BJ (cell line): ENCODE measurements around the genes GPR84, NEUROD4, OR9K2, OR6C3, OR6C2 and ITGA7.

DNA sequence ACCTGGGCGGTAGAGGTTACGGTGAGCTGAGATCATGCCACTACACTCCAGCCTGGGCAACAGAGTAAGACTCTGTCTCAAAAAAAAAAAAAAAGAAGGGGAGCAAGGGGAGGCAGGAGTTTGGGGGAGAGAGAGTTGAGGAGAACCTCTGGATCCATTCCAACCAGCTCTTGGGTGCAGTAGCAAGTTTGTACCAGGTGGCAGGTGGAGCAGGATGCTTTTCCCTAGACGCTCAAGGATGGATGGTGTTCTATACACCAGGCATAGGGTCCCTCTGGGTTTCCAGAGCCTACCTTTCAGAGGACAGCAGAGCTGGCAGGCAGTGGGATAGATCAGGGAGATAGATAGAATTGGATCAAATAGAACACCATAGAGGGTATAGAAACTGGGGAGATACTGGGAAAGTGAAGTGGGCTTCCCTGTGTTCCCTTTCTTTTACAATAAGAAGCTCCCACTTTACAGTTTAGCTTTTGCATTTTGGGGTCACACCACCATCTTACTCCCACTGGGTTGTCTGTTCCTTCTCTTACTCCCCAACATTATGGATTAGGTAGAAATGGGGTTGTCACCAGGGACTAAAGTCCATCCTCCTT is 1.7 kb downstream of the NFE2 start:
- CAGE, long polyA plus RNA = no peak
- RRBS = no CpG with 5 or more reads among the region's 3 CpGs

GRCh38 chr12:54364332-54364985 is at the start of gene GPR84:
GPR84 (minus strand) TSS chr12:54364486.
- CAGE, long polyA plus RNA = no peak
- RRBS = no CpG with 5 or more reads among the region's 5 CpGs

DNA sequence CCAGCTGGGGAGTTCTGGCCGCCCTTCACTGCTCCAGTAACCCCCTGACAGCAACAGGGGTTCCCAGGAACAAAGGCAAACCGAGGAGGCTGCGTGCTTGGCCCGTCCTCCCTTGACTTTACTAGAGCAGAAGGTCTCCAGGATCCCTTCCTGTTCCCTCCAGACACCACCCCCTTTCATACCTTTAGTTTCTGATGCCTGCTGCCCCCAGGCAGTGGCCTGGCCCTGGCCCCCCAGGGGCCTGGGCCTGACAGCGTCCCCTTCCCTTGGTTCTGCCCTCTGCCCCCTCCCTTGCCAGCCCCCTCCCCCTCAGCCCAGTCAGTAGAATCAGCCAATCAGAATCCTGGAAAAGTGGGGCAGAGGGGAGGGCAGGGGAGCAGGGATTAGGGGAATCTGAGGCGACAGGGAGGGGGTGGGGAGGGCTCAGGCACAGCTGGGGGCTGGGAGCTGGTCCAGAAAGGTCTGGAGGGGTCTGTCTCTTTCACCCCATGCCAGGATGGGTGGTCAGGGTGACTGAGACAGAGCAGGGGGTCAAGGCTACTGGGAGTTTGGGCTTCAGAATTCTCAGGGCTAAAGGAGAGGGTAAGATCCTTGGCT is 1.1 kb upstream of the ZNF385A start:
- CAGE, long polyA plus RNA = no peak
- RRBS = no CpG with 5 or more reads among the region's 6 CpGs

DNA sequence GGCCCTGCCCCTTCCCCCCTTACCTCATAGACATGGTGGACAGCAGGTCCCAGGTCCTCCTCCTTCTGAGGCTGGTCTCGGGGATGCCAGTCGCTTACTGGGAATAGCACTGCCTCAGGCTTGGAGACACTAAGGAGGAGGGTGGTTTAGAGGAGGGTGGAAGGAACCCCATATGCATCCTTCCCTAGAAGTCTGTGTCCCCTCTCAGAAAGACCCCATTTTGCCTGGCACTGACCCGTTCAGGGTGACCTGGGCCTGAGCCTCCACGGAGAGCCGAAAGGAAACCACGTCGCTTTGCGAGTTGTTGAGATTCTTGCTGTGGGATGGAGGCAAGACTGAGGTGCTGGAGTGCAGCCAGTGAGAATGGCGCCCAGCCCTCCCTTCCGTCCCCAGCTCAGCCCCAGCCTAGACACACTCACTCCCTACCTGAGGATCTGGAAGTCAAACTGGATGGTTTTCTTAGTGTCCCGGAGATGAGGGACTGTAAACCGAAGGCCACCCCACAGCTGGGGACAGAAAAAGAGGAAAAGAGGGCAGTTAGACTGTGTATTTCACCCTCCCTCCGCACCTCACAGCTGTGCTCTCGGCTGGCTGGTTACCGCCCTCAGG is 16.9 kb upstream of the ZNF385A start:
- CAGE, long polyA plus RNA = no peak
- RRBS = no CpG with 5 or more reads among the region's 15 CpGs

- CAGE, long polyA plus RNA = no peak
- RRBS = no CpG with 5 or more reads among the region's 12 CpGs
Measured at GRCh38 chr12:54411332-54412349, 7.4 kb downstream of the ITGA5 start.

GRCh38 chr12:54412350-54412765 is 6.7 kb downstream of the ITGA5 start:
- CAGE, long polyA plus RNA = no peak
- RRBS = 15% methylated on average over 2 of the region's 4 CpGs

GRCh38 chr12:54415165-54415995 is 3.7 kb downstream of the ITGA5 start:
- CAGE, long polyA plus RNA = no peak
- RRBS = no CpG with 5 or more reads among the region's 4 CpGs

GRCh38 chr12:54417990-54418726 is 908 bp downstream of the ITGA5 start:
- CAGE, long polyA plus RNA = no peak
- RRBS = 2% methylated on average over 7 of the region's 37 CpGs

GRCh38 chr12:54431898-54432856 is 13.1 kb upstream of the ITGA5 start:
- CAGE, long polyA plus RNA = no peak
- RRBS = no CpG with 5 or more reads among the region's 9 CpGs

DNA sequence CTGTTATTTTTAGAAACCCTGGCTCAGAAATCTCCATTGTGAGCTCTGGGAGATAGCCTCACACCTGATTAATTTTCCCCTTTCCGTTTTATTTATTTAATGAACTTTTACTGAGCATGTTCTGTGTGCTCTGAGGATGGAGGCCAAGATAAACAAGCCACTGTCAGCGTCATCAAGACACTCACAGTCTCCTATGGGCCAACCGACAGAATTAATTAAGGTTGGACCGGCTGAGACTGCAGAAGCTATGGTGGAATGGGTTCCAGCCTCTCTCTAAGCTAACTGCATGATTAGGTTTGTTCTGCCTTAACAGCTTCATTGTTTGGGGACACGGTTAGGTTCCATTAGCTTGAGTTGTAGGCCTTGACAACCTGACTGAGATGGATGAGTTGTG is 13.6 kb downstream of the PDE1B start:
- CAGE, long polyA plus RNA = no peak
- RRBS = no CpG with 5 or more reads among the region's 5 CpGs

GRCh38 chr12:55019486-55020227 is at the start of gene NEUROD4:
NEUROD4 (plus strand) TSS chr12:55019974.
- CAGE, long polyA plus RNA = no peak
- RRBS = 2% methylated on average over 2 of the region's 21 CpGs

DNA sequence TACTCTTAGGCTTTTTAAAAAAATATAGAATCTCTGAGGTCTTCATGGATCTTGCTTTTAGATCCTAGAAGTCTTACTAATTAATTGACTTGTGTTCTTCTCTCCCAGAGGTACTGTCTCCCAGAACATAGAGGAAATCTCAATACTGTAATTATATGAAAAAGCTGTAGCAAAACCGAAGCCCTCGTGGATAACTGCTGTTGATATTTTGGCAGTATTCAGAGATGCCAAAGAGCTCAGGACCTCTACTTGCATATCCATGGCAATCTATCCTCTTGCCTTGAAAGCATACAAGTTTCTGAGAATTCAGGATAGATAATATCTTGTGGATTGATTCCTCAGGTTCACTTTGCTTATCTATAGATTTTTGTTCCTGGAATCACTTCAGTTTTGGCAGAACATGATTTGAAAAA is at the start of gene OR9K2:
OR9K2 (plus strand) TSS at position 232 of the 413 bp plus-strand sequence.
- CAGE, long polyA plus RNA = no peak
- RRBS = no CpG with 5 or more reads among the region's 2 CpGs

- CAGE, long polyA plus RNA = no peak
- RRBS = no CpG with 5 or more reads among the region's 24 CpGs
Measured at GRCh38 chr12:55166773-55167515, 40.7 kb downstream of the OR9K2 start.

DNA sequence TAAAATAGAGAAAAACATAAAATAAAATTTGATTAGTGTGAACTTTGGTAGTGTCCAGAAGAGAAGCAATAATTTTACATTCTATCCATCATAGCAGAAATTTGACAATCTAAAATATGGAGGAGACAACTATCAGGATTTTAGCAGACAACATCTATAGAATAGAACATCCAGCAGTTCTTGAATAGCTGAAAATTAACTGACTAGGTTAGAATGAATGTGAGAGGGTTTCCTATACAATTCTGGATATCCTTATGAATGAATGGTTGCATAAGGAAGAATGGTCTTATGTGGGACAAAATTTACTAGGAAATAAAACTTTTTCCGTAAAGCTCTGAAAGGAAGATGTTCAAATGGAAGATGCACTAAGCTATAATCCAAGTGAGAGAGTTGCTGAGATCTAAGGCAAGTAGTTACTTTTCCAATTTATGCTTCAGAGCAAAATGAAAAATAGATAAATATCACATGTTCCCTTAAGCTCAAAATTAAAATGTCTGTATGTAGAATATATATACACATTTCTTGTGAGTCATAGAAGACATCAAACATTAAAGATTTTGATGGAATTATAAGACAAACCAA is at the start of gene OR6C3:
OR6C3 (plus strand) TSS at position 344 of the 582 bp plus-strand sequence.
- CAGE, long polyA plus RNA = no peak
- RRBS = no CpG with 5 or more reads among the region's 1 CpG

GRCh38 chr12:55443914-55444341 is at the start of gene OR6C2:
OR6C2 (plus strand) TSS chr12:55444076.
- CAGE, long polyA plus RNA = no peak
- RRBS = no CpG with 5 or more reads among the region's 3 CpGs

DNA sequence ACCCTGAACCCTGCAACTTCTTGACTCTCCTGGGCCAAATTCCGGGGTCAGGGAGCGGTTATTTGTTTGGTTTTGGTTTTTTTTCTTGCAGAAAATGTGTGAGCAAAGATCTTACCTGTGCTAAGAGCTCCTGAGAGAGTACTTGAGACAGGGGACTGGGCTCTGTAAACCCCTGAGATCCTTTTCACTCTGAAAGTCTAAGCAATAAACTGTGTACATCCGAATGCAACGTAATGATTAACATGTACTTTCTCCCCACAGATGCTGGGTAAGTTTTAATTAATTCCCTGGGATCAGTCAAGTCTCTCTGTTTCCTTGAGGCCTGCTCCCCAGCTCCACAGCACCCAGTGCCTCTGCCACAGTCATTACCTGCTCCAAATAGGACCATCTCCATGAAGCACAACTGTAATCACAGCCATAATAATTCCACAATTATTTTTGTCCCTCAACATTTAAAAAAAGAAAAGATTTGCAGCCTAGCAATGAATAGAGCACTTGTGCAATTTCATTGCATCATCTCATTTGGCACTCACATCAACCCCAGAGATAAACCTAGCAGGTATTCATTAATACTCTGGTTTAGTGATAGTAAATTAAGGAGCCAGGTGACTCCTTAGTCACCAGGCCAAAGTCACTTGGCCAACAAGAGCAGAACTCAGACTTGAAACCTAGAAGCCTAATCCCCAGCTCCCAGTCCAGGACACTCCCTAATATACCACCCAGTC is 21.7 kb downstream of the OR10P1 start:
- CAGE, long polyA plus RNA = no peak
- RRBS = no CpG with 5 or more reads among the region's 4 CpGs

DNA sequence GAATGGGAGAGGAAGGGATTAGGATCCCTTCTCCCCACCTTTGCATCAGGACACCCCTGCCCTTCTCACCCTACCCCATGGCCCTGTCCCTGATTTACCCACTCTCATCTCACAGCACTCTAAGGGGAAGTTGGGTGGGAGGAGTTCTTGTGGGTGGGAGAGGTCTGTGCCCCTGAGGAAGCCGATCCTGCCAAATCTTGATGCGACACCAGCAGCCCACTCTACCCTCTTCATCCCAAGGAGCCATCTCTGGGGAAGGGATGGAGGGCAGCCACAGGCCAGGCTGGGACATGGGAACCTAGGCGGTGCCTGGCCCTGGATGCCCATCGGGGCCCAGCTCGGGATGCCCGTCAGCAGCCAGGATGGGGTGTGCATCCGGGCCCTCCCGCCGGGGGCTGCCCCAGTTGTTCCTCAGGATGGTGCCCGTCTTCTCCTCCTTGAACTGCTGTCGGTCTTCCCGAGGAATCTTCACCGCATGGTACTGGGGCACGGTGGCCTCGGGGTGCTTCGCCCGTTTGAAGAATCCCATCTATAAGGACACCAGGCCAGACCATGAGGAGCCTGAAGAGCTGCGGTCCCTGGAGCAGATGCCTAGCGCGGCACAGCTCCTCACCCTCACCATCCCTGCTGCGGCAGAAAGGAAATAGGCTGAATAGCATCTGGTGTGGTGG is 3.4 kb downstream of the METTL7B start:
- CAGE, long polyA plus RNA = no peak
- RRBS = no CpG with 5 or more reads among the region's 21 CpGs

DNA sequence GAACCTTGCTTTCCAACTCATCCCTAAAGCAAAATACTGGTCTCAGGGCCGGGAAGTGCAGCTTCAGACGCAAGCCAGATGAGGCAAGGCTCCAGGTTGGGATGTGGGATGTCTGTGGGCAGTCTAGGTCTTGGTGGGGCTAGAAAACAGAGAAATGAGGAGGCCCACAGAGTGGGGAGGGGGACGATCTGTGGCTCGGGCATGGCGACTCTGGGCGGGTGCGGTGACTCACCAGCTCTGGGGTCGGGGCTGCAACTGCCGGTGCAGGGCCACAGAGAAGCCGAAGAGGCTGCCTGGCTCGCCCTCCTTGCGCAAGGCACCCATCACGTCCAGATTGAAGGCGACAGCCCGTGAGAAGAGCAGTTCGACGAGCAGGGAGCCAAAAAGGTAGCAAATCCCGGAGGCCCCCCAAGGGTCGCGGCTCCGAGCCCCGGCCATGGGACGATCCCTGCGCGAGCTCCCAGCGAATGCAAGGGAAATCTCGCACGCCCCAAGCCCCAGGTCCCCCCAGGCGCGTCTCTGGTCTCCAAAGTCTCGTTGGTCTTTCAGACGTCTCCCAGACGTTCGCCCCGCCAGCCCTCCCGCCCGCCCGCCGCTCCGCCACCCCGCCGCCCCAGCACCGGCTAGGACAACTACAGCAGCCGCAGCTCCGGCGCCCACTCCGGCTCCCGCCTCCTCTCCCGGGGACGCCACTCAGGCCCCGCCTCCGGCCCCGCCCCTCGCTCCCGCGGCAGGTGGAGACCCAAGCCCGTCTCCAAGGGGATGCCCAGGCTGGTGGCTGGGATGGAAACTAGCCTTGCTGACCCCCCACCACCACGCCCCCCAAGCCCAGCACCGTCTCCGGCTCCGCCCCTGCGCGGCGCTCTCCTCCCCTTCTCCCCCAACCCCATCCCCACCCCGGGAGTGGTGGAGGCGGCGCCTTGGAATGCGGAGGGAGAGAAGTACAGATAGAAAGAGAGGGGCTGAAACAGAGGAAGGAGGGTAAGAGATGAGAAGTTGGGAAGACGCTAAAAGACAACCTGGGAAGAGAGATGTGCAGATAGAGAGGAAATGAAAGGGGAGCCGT is at the start of gene ITGA7:
ITGA7 (minus strand) TSS at position 660 of the 1,066 bp plus-strand sequence.
- CAGE, long polyA plus RNA = no peak
- RRBS = 2% methylated on average over 1 of the region's 70 CpGs

- CAGE, long polyA plus RNA = no peak
- RRBS = no CpG with 5 or more reads among the region's 1 CpG
Measured at GRCh38 chr12:55713032-55713530, 2.8 kb upstream of the BLOC1S1 start.

DNA sequence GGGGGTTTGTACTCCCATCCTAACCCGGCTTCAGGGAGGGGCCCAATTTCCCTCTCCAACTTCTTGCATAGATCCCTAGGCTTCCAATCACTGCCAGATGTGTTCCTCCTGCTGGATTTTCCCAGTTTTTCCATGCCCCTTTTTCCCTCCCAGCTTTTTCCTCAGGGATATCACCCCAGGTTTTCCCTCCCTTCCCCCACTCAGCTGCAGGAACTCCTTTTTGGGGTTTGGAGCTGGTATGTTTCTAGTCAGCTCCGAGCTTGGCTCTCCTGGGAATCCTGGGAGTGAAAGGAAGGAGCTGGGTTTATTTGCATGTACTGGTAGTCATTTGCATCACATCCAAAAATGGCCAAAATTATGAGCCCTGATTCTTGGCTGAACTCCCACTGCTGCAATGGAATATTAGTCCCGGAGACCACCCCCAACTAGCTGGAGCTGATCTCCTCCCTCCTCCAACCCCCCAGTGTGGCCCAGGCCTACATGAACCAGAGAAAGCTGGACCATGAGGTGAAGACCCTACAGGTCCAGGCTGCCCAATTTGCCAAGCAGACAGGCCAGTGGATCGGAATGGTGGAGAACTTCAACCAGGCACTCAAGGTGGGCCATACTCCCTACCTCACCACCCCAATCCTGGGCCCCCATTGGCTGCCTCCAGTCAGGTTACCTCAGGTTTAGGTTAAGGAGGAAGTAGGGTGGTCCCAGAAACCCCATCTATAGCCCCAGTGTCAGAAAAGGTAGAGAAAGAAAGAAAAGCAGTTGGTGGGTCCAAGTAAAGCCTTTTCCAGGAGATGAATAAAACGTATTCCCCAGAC is 1.4 kb upstream of the RDH5 start:
- CAGE, long polyA plus RNA = no peak
- RRBS = no CpG with 5 or more reads among the region's 5 CpGs